ENCODE measurements around a stretch of chr15.

- RRBS, result no CpG with 5 or more reads among the region's 1 CpG
These were observed 139.2 kb downstream of the RPLP1 start for GRCh38 chr15:69591707-69592343.

- RRBS, result no CpG with 5 or more reads among the region's 5 CpGs
These were observed 266.9 kb downstream of the RPLP1 start for GRCh38 chr15:69719418-69719996.

DNA sequence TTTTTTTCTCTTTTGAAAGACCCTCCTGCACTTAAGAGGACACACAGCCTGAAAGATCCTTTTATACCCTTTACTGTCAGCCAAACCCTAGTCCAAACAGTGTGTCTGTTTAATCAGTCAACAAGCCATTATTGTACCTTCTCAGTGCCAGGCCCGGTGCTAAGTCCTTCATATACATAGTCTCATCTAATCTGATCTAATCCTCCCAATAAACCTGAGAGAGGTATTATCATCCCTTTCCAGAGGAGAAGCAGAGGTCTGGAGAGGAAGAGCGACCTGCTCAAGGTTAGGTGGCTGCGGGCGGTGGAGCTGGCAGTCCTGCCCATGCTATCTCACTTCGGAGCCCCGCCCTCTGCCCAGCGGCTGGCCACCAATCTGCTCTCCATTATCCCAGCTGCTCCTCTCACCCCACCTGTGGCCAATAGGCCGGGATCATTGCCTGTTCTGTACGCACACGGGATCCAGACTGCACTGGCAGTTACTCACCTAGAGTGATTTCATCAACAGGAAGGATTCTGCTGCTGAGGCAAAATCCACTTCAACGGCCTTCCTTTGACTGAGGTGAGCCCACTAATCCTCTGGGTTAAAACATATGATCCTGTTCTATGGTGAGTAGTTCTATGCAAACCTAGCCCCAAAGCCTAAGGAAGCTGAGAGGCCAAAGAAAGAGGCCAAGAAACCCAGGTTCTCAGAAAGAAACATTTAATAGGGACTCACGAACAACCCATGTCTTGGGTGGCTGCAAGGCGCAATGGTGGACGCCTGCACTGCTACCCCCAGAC is 100.6 kb downstream of the TLE3 start:
- RRBS, result no CpG with 5 or more reads among the region's 14 CpGs

- RRBS, result no CpG with 5 or more reads among the region's 20 CpGs
These were observed 39.2 kb downstream of the TLE3 start for GRCh38 chr15:70058355-70059147.

DNA sequence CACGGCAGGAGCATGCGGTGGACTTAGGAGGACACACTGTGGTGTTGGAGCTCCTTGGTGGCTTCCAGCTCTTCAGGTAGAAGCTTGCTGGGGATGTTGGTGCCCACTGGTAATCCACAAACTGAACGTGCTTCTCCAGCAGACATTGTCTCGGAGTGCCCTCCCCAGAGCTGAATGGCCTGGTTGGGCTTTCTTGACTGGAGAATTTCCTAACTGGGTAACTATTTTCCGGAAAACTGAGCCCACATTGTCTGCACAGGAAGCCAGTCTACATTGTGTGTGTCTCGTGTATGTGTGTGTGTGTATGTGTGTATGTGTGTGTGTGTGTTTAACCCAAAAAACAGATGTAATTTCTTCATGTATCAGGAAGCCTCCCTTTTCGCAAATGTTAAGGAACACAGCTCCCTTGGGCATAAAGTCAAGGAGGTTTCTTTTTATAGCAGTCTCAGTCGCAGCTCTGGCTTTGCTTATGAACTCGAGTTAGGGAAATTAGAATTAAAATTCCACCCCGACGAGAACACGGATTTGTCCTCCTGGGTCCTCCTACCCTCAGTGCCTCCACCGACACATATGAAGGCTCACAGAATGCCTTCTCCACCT is 172.7 kb upstream of the TLE3 start:
- RRBS, result no CpG with 5 or more reads among the region's 13 CpGs

- RRBS, result 9% methylated on average over 29 of the region's 65 CpGs
These were observed 178.0 kb downstream of the UACA start for GRCh38 chr15:70585047-70586005.

DNA sequence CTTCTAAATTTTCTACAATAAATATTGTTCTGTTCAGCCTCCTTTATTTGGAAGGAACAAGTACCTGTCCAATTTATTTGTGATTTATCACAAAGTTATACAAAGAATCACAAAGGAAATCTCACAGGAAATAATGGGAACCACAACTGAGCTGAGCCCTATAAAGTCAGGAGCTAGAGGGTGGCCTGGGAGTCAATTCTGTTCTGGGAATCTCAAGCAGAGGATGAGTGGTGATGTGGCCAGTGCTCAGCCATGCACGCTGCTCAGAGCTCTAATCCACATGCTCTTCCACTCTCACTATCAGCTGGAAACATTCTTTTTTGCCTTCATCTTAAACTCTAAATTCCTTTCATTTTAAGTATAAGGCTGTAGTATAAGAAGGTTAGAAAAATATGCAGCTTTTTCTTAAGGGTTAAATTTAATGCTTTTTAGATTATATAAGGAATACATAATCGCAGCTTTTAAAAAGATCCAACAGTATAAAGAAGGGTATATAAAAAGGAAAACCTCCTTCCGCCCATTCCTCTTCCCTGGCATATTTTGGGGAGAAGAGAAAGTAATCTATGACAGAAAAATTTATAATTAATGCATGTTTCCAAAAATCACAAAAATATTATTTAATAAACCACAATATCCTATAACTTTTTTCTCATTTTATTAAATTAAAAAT is 36.5 kb downstream of the UACA start:
- RRBS, result no CpG with 5 or more reads among the region's 3 CpGs

GRCh38 chr15:70750117-70751059 is 13.0 kb downstream of the UACA start:
- RRBS, result no CpG with 5 or more reads among the region's 10 CpGs

DNA sequence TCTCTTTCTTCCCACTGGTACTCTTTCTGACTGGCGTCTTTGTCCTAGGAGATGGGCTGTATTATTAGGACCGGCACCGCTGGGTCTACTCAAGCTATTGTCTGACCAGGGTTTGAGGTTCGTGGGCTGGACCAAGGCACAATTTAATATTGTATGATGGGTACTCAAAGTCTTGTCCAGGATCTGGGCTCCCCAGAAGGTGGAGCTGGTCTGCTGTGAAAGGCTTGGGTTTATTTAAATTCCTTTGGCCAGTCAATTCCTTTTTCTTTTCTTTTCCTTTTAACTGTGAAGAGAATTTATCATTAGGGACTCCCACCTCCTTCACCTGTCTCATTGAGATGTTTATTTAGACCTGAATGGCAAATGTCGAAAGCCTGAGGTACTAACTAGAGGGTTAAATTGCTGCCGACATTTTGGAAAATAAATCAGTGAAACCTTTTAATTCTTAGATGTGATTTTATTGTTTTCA is 371 bp downstream of the LRRC49 start:
- RRBS, result 0% methylated on average over 1 of the region's 6 CpGs

- RRBS, result no CpG with 5 or more reads among the region's 6 CpGs
These were observed 34.7 kb downstream of the THSD4 start for GRCh38 chr15:71149898-71150383.

DNA sequence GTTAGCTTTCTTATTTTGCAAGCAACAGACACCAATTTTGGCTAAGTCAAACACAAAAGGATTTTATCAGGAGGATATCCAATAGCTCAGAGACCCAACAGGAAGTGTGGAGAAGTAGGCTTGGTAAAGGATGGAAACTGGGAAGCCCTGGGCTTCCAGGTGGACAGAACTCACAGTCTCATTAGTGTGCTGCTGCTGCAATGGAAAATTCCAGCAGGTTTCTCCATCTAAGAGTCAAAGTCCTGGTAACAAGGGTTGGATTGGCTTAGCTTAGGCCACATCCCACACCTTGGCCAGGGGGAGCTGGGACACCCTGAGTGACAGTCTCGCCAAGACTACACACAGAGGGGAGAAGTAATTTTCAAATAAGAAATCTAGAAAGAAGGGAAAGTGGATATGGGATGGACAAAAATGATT is 158.5 kb downstream of the THSD4 start:
- RRBS, result no CpG with 5 or more reads among the region's 1 CpG

DNA sequence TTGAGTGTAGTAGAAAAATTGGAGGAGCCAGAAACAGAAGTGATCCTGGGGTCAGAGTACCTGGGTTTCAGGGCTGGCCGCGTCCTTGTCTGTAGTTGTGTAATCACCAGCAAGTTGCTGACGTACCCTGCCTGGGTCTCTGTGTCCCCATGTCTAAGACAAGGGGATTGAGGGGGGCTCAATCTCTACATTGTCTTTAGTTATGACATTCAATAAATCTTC is 295.1 kb upstream of the NR2E3 start:
- RRBS, result no CpG with 5 or more reads among the region's 3 CpGs

DNA sequence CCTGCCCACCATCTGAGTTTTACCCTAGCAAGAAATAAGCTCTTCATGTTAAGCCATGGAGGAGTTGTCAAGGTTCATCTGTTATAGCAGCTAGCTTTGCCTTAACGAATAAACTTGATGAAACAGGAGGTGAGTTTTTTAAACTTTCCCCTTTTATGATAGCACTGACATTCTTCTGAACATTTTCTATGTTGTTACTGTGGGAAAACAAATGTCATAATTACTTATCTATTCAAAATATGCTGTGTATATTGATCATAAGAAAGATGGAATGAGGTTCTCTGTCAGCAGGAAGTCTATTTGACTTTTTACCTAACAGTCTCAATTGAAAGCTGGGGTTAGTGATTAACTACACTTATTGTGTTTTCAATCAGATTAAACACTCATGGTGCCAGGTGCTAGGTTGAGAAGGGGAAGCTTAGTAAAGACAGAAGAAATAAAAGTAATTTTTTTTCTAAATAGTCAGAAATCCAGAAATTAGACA is 281.1 kb upstream of the NR2E3 start:
- RRBS, result no CpG with 5 or more reads among the region's 1 CpG

- RRBS, result no CpG with 5 or more reads among the region's 1 CpG
These were observed 205.7 kb upstream of the NR2E3 start for GRCh38 chr15:71604707-71605053.

GRCh38 chr15:71780733-71781287 is 29.5 kb upstream of the NR2E3 start:
- RRBS, result no CpG with 5 or more reads among the region's 5 CpGs

- RRBS, result no CpG with 5 or more reads among the region's 6 CpGs
These were observed 115.6 kb downstream of the NR2E3 start for GRCh38 chr15:71925908-71926438.

DNA sequence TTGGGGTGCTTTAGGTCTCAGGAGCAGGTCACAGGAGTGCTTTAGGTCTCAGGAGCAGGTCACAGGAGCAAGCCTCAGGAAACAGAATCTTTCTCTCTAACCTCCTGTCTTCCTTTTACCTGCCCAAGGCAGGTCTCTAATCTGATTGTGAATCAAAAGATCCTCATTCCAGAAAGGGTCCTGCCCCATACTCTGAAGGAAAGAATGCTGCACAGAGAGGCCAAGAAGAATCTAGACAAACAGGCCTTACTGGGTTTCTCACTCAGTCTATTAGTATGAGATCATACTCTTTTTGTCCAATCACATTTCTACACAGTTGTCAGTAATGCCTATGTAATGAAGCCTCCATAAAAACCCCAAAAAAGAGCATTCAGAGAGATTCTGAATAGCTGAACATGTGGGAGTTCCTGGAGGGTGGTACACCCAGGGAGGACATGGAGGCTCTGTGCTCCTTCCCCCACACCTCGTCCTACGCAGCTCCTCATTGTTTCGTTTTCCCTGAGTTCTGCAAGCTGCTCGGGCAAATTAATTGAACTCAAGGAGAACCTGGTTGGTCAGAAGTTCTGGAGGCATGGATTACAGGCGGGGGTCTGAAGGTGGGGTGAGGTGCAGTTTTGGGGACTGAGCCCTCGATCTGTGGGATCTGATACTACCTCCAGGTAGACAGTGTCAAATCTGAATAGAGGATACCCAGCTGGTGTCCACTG is 142.3 kb downstream of the MYO9A start:
- RRBS, result no CpG with 5 or more reads among the region's 6 CpGs

GRCh38 chr15:72084148-72085015 is 33.6 kb downstream of the MYO9A start:
- RRBS, result no CpG with 5 or more reads among the region's 6 CpGs

DNA sequence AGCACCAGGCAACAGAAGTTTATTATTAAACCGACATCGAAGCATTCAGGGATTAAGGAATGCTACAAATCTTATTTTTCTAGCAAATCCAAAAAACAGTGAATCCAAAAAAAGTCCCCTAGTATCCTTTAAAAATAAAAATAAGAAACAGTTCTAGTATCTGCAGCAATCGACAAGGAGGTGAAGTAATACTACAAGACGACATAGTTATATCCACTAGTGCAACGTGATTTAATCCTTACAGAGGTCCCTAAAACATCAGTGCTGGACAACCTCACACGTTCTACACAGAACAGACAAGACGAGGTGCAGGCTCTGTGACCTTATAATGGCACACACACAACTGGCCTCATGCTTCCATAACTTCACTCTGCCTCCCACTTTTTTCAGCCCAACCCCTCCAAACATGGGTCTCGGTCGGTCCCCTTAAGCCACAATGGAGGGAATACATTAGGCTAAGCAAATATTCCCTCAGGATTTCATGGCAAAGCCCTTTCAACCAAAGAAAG is 1.4 kb downstream of the MYO9A start:
- RRBS, result no CpG with 5 or more reads among the region's 9 CpGs

DNA sequence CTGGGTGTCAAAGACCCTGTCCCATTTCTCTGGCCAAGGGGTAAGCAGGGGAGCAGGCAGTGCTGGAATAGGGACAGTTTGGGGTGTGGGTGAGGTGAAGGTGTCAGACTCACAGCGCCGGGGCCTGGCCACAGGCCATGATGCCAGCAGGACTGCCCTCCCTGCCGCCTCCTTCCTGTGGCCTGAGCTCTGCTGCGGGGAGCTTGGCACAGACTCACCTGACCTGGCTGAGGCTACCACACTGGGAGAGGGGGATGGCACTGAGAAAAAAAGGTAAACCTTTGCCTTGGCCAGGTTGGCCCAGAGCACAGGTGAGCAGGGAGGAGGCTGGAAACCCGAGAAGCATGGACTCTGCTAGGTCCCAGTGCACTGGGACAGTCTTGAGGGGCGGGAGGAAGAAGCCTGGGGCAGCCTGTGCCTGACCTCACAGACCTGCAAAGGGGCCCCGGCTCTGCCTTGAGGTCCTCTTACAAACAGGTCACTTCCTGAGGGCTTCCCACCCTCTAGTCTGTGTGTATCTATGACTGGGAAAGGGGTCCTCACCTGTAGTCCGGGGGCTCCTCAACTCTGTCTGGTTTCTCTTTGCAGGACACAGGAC is 28.2 kb downstream of the GRAMD2A start:
- RRBS, result 29% methylated on average over 2 of the region's 8 CpGs

Measured in choroid plexus epithelial cell (primary cell).